ENCODE measurements around the gene RGMA.

DNA sequence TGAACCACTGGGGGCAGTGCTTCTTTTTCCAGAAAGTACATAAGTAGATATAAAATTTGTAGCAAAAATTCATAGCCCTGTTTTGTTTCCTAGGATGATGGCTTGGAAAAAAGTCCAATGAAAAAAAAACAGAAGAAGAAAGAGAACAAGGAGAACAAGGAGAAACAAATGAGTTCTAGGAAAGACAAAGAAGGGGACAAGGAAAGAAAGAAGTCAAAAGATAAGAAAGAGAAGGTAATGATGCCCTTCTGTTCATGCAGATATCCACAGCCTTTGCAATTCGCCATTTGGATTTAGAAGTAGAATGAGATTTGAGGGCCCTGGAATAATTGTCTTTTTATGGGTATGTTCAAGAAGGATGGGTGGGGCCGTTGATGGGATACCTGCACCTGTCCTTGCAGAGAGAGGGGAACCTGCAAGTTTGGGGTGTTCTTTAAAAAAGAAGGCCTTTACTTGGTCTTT, 86.9 kb downstream of the RGMA start:
- RRBS: no CpG with 5 or more reads among the region's 2 CpGs

- RRBS: no CpG with 5 or more reads among the region's 5 CpGs
Measured at GRCh38 chr15:93005243-93005556, 83.8 kb downstream of the RGMA start.

GRCh38 chr15:93063886-93064185, 25.2 kb downstream of the RGMA start:
- RRBS: no CpG with 5 or more reads among the region's 7 CpGs

- RRBS: 3% methylated on average over 54 of the region's 110 CpGs
Measured at GRCh38 chr15:93088732-93089597, at the start of gene RGMA. RGMA (minus strand) TSS chr15:93089211.

- RRBS: 25% methylated on average over 7 of the region's 20 CpGs
Measured at GRCh38 chr15:94070208-94071171, 160.9 kb upstream of the MCTP2 start.

GRCh38 chr15:94080256-94080725, 151.1 kb upstream of the MCTP2 start:
- RRBS: no CpG with 5 or more reads among the region's 7 CpGs

DNA sequence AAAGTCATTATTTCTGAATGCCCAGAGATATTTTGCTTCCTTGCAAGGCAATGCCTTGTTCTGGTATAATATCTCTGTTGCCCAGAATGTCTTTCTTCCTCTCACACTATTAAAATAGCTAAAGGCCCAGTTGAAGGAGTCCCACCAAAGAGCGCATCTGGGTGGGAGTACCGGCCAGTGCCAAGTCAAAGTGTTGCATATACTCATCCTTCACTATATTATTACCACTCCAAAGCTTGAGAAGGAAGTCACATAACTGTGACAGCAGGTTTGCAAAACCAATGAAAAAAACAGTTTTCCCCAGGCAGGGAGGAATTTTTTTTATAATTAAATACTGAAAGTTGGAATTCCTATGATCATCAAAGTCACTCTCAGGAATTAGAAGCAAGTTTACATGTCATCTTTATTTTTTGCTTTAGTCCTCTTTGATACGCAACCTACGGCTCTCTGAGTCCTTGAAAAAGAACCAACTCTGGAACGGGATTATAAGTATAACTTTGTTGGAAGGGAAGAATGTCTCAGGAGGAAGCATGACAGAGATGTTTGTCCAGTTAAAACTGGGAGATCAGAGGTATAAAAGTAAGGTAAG, 124.5 kb downstream of the MCTP2 start:
- RRBS: no CpG with 5 or more reads among the region's 5 CpGs

DNA sequence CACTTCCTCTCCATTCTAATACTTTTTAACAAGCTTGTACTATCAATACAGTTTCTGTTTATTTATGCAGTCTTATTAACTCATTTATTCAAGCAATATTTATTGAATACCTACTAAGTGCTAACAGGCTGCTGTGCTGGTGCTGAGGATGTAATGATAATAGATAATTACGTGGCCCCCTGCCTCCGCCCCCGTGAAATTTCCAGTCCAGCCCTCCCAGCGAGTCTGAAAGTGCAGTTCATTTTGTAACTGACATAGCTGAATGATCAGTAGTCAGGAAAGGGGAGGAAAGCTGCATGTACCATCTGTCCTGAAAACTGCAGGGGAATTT, 736.7 kb downstream of the MCTP2 start:
- RRBS: no CpG with 5 or more reads among the region's 4 CpGs

DNA sequence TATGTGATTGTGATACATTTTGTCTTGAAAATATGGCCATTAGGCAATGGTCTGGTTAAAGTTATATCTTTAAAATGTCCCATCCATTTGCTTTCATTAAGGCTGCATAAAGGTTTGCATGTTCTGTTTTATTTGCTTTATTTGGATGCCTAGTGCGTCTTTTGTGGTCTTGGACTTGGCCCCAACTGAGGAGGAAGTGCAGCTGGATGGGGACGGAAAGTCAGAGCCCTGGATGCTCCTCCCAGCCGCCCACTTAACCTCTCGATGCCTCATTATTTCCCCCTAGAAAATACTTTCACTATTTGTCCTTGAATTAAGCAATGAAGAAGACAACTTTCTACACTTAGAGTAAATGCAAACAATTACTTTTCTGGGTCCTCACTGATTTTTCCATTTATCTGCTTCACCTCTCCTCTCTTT, 898.2 kb downstream of the MCTP2 start:
- RRBS: no CpG with 5 or more reads among the region's 4 CpGs

DNA sequence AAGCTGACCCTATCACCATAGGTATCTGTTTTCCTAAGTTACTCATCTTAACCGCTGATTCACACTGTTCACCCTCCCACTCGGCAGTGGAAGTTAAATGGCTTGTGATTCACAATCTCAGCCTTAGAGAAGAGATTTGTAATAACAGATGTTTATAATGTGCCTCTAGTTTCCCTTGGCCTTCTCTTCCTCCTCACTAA, 931.6 kb downstream of the MCTP2 start:
- RRBS: no CpG with 5 or more reads among the region's 2 CpGs

DNA sequence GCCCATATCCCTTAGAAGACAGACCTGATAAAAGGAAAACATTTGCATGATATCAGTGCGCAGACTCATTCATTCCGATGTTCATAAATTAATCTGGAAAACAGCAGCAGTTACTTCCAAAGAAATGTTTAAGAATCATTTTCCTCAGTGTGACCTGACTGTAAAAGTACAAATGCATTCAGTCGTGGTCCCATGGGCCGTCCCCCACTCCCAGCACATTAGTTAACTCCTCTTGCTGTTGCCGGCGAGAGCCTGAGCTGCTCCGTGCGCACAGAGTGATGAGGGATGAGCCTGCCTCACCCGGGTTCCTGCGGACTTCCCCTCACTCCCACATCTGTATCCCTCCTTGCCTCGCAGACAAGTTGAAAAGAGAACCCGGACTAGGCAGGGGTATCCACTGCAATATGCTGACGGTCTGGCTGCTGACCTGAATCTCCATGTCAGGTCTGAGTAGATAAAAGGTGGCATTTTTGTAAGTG, 861.7 kb upstream of the NR2F2 start:
- RRBS: 65% methylated on average over 8 of the region's 13 CpGs

DNA sequence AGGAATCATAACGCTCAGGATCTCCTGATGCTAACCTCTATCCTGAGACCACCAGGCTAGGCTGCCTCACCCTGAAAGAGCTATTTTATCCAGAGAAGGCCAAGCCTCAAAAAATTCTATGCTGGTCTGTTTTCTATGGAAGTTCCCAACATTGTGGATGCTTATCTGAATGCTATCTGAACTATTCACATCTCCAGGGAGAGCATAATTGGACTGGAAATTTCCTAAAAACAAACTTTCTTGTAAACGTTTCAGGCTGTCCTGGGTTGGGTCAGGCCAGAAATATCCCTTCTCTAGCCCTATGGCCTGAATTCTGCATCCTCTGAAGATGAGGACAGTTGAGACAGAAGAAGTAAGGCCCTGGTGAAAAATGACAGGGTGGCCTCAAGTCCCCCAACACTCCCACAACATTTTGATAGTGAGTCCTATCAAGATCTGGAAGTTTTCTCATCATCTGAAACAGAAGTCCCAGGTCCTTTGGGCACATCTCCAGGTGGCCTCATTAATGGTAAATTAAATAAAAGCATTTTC, 706.4 kb upstream of the NR2F2 start:
- RRBS: no CpG with 5 or more reads among the region's 2 CpGs

- RRBS: no CpG with 5 or more reads among the region's 13 CpGs
Measured at GRCh38 chr15:95718293-95719319, 611.9 kb upstream of the NR2F2 start.

DNA sequence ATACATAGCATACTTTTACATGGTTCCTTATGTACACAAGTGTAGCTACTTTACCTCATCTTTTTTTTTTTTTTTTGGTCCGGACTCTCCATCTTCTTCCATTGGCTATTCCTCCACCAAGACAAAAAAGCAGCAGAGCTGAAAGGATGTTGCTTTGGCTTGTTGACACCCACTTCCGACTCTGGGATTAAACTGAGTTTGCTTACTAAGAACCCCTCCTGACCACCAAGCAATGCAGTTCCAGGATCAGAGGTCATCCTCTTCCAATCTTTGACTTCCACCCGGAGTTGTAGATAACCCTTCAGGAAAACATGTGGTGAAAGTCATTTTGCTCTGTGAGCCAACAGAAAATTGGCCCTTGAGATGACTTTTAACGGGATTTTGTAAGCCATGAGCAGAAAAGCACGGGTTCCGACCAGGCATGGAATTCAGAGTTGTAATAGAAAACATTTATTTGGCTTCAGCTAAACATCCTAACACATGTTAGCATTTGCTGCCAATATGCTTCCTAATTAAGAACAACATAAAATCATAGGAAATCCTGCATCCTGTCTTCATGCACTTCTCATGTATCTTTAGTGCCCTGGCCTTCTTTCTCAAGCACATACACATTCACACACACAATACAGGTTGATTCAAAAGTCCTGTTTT, 171.6 kb upstream of the NR2F2 start:
- RRBS: 80% methylated on average over 1 of the region's 6 CpGs

GRCh38 chr15:96327454-96327829, 3.1 kb upstream of the NR2F2 start:
- RRBS: no CpG with 5 or more reads among the region's 3 CpGs

DNA sequence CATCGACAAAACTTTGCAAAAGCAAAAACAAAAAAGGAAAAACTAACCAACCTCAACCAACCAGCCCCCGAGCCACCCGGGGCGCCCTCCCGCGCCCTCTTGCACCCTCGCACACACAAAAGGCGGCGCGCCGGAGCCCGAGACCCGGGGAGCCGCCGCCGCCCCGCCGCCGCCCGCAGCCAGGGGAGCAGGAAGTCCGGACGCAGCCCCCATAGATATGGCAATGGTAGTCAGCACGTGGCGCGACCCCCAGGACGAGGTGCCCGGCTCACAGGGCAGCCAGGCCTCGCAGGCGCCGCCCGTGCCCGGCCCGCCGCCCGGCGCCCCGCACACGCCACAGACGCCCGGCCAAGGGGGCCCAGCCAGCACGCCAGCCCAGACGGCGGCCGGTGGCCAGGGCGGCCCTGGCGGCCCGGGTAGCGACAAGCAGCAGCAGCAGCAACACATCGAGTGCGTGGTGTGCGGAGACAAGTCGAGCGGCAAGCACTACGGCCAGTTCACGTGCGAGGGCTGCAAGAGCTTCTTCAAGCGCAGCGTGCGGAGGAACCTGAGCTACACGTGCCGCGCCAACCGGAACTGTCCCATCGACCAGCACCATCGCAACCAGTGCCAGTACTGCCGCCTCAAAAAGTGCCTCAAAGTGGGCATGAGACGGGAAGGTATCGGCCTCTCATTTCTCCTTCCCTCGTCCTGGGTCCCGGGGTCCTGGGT, 1.5 kb downstream of the NR2F2 start:
- RRBS: 27% methylated on average over 36 of the region's 70 CpGs

- RRBS: no CpG with 5 or more reads among the region's 21 CpGs
Measured at GRCh38 chr15:96341163-96341494, 10.6 kb downstream of the NR2F2 start.

DNA sequence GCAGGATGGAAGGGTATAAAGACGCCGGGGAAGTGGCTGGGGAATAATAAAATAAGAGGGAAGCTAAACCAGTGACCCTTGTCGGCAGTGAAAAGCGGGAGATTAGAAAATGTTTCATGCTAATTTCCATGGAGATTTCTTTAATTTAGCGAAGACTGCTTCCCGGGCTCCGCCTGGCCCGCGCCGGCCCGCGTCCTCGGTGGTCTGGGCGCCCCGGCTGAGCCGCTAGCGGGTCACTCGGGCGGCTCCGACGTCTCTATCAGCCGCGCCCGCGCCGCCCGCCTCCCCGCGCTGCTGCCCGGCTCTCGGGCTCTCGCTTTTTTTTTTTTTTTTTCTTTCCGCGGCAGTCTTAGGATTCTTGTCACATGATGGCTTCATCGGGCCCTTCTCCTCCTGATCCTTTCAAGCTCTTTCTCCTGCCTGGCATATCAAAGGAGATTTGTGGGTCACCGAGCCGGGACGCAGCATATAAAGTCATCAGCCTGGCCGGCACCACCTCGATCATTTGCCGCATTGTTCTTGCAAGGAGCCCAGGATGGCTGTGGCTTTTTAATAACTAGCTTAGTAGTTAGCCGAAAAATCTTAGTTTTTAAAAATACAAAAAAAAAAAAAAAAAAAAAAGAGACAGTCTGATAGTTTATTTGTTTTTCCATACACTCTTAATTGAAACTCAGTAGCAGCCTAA, 617.4 kb downstream of the NR2F2 start:
- RRBS: 15% methylated on average over 14 of the region's 42 CpGs

DNA sequence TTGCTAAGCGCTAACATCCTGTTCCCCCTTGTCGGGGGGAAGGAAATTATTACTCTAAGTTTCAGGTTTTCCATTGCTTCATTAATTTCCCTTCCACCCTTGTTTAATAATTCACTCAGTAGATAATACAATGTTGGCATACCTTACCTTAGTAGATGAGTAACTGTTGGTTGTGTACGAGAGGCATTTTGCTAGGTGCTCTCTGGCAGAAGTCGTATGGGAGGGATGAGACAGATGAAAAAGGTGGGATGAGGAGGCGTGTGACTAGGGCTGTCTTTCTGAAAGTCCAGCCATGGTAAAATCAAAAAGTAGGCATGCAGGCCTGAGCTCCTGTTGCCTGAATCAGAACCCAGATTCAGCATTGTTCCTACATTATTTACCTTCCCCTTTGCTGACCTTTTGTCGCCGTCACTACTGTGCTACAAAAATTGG, 641.1 kb upstream of the ARRDC4 start:
- RRBS: no CpG with 5 or more reads among the region's 7 CpGs

GRCh38 chr15:97969823-97970100, 9.3 kb downstream of the ARRDC4 start:
- RRBS: no CpG with 5 or more reads among the region's 4 CpGs